AG04449 (cell line): Measurements from ENCODE around the gene F13A1.

GRCh38 chr6:5498110-5498632 is 236.9 kb downstream of the FARS2 start:
- RRBS, result no CpG with 5 or more reads among the region's 10 CpGs

DNA sequence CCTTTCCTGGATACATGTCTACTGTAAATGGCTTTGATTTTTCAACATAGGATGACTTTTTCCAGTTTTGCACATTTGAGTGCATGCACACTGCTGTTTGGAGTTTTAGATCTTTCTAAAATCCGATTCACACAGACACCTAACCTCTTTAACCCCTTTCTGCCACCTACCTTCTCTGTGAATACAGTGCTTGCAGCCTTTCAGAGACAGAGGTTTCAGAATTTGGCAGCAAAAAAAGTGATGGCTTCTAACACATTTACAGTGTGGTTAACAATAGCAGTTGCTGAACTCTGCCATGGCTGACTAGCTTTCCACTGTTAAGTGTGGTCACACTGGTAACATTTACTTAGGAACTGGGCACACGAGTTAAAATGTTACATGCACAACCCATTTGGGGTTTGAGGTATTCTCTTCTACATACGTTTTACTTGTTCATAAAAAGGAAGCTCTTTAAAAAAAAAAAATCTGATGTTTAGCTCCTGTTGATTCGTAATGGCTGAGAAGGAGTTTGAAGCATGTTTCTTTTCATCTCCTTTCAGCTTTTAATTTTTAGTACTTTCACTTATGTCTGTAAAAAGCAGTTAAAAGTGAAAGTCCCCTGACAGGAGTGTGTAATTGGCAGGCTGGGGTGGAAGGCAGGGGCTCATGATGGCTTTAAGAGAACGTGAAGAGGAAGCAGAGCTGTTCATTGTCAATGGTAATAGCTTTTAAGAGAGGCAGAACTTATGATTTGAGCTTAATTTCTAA is 245.8 kb downstream of the FARS2 start:
- RRBS, result no CpG with 5 or more reads among the region's 5 CpGs

DNA sequence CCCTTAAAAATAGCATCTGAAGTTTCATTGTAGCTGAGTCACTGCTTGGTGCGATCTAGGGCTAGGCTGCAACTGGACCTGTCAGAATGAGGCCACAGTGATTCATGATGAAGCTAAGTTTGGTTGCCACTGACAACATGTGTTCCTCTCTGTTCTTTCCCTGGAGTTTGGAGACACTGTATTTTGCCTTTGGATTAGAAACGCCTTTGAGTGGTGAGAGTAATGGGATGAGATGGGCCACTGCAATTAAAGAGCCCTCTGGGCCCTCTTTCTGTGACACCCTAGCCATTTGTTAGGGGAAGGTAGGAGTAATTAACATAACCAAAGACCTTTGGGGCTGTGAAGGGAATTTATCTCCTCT is 334.1 kb downstream of the NRN1 start:
- RRBS, result no CpG with 5 or more reads among the region's 2 CpGs

- RRBS, result no CpG with 5 or more reads among the region's 13 CpGs
These were observed 7.0 kb downstream of the NRN1 start for GRCh38 chr6:5999782-6000069.

- RRBS, result no CpG with 5 or more reads among the region's 68 CpGs
These were observed 4.6 kb downstream of the NRN1 start for GRCh38 chr6:6001715-6002921.

- RRBS, result no CpG with 5 or more reads among the region's 13 CpGs
These were observed 130.4 kb downstream of the F13A1 start for GRCh38 chr6:6189824-6190699.

GRCh38 chr6:6320395-6321224 is at the start of gene F13A1:
Gene F13A1, minus strand, starts transcription at chr6:6320662.
- RRBS, result no CpG with 5 or more reads among the region's 23 CpGs

DNA sequence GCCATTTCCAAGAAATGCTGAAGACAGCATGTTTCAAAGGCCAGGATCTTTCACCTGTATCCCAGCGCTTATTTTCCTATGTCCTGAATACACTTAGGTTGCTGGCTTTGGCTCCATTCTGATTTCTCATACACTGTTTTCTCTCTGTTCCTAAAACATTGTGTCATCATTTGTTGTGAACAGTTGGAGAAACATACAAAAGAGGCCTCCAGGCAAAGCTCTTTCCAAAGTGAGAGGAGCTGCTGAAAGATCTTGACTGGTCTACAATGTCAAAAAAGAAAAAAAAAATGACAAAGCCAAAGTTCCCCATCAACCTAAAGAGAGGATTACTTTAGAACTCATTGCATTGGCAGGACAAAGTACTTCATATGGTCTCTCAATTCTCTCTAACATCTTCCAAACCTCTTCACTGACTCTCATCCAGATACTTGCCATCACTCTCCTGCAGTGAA is 86.0 kb upstream of the F13A1 start:
- RRBS, result no CpG with 5 or more reads among the region's 1 CpG

DNA sequence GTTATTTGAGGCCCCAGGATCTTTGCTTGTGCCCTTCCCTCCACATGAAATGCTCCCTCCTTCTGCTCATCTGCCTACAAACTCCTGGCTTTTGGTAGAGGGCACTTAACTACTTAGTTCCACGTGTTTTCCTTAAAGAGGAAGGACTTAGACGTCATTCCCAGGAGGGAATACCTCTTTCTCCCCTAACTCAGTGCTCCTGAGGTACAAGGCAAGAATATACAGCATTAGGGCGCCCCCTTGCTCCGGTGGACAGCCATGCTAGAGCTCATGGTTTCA is 93.9 kb upstream of the LY86 start:
- RRBS, result 22% methylated on average over 1 of the region's 4 CpGs

- RRBS, result no CpG with 5 or more reads among the region's 5 CpGs
These were observed 24.0 kb downstream of the LY86 start for GRCh38 chr6:6612428-6612927.

DNA sequence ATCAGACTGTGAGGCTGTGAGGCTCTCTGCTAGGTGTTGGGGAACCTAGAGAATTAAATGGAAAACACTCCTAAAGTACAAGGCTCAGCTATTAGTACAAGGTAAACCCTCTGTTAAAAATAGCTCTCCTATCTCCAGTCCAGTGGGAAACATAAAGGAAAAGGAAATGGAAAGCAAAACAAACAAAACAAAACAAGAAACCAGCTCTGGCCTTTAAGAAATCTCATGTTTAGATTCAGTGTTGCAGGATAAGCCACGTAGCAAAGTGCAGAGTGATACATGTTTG is 35.1 kb downstream of the LY86 start:
- RRBS, result no CpG with 5 or more reads among the region's 1 CpG

- RRBS, result no CpG with 5 or more reads among the region's 3 CpGs
These were observed 67.8 kb downstream of the LY86 start for GRCh38 chr6:6656288-6656764.

DNA sequence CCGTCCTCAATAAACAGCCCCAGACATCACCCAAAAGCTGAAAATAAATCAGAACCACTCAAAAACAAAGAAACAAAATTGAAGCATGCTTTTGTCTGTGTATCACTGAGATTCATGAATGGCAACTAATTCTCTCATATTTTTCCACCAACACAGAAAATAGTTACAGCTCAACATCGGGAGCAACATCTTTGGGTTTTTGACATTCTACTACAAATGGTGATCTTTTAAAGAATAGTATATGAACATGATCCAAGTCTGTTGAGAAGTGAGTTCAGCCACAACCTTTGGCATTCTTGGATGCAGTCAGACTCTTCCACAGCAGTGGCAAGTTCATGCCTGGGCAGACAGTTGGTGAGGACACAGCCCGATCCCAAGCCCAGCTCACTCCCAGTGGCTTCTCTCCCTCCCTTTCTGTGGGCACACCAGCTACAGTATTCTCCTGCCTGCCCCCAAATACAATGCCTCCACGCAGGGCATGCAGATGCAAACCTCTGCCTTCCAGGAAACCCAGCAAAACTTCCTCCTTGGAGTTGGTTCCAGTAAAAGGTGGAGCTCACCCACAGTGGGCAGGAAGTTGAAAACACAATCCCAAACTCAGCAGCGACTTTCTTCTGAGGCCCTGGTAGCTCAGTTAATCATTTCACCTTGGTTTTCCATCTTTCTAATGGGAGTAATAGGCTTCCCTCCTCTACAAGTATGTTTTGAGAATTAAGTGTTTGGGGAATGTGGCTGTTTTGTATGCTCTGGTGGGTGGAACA is 93.6 kb downstream of the LY86 start:
- RRBS, result no CpG with 5 or more reads among the region's 5 CpGs

- RRBS, result no CpG with 5 or more reads among the region's 2 CpGs
These were observed 100.9 kb downstream of the LY86 start for GRCh38 chr6:6689273-6689896.

GRCh38 chr6:6703867-6704110 is 115.3 kb downstream of the LY86 start:
- RRBS, result no CpG with 5 or more reads among the region's 3 CpGs

- RRBS, result no CpG with 5 or more reads among the region's 19 CpGs
These were observed 222.9 kb downstream of the LY86 start for GRCh38 chr6:6810952-6812190.

GRCh38 chr6:6878622-6879296 is 229.0 kb upstream of the RREB1 start:
- RRBS, result no CpG with 5 or more reads among the region's 7 CpGs

DNA sequence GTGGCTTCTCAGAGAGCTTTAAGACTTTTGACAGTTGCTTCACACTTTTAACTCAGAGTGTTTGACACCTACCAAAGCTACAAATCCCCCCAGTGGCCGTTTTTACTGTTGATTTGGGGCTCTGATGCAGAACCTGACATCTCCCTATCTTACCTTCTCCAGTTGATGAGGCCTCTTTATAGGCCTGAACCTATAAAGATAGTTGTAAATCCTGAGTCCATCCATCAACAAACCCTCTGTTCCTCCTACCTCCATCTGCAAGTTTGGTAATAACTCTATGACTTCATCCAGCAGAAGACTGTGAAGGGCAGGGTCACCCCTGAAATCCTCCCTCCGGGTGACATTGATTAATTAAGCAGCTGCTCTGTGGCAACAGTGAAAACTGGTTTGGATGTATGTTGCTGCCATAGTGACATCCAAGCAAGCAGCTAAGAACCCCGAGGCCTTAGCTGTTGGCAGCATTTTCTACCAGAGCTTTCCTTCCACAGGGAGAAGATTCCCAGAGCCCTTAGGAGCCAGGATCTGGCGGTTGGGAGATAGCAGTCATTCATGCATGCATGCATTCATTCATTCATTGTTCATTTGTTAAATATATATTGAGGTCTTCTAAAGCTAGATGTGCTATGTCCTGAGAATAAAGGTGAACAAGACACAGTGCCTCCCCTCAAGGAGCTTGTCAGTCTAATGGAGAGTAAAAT is 226.0 kb upstream of the RREB1 start:
- RRBS, result no CpG with 5 or more reads among the region's 4 CpGs

DNA sequence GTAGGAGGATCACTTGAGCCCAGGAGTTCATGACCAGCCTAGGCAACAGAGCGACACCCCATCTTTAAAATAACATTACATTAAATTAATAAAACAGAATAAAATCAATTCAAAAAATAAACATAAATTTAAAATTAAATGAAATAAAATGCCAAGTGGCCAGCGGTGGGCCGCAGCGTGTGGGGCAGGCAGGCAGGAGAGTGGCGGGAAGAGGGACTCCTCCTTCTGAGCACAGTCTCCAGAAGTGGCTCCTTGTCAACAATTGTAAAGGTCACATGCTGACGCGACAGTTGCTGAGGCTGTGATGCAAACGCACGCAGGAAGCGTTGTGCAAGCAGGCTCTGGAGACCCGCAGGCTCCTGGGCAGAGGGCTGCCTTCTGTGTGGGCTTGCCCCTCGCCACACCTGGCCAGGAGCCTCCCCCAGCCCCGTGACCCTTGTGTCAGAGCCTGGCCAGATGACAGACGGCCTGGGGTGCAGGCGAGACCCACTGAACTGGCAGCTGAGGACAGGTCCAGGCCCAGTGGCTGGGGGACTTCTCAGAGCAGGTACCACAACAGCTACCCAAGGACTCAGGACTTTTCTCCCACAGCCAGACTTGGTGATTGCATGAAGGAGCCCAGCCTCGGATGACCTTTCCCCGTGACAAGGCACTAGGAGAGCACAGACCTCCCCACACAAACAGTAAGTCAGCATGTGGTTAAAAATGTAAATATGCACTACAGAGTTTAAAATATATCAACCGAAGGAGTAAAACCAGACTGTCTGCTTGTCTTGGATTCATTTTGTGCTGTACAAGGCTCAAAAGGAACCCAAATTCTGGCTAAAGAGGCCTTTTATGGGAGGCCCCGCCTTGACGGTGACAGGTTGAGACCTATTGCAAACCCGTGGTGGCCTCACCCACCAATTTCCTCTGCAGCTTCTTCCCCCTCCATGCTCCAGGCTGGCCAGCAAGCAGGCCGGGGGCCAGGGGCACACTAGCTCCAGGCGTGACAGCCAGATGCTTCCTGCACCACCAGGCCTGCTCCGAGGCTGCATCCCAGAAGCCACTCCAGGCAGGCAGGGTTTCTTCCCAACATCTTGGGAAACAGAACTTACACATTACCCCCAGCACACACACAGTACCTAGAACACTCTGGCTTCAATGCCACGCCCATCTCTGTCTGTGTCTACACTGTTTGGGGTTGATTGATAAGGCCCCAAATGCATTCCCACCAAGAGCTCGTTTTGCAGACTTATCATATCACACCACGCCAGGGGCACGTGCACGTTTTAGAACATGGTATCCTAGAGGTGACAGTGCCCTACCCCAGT is 222.0 kb upstream of the RREB1 start:
- RRBS, result no CpG with 5 or more reads among the region's 29 CpGs

DNA sequence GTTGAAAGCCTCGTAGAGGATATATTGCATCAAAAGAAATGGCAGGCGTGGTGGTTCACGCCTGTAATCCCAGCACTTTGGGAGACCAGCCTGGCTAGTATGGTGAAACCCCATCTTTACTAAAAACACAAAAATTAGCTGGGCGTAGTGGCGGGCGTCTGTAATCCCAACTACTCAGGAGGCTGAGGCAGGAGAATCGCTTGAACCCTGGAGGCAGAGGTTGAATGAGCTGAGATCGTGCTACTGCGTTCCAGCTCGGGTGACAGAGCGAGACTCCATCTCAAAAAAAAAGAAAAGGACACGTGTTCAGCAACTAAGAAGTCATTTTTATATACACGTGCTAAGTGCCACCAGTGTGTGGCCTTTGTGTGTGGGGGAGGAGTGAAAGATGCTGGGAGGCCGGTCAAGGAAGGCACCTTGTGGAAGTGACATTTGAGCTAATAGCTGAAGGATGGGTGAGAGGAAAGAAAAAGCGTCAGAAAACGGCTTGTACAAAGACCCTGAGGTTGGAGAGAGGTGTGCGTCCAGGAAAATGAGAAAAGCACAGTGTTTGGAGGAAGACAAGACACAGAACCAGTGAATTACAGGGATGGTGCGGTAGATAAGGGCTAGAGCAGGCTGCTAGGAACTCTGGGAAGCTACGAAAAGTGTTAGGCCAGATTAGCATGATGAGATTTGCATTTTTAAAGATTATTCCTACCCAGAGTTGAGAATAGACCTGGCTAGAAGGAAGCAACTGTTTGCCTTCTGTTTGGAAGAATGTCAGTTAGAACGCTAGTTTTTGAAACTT is 11.5 kb downstream of the RREB1 start:
- RRBS, result no CpG with 5 or more reads among the region's 20 CpGs